ENCODE measurements around the genes DOK5 and ANKRD60.

GRCh38 chr20:54172419-54173363, 1.1 kb downstream of the CYP24A1 start:
- PRO-cap, 2 experiments: peak in 1 of 2 experiments; most common plus-strand start chr20:54172684 (in 1)

GRCh38 chr20:54475417-54476579, at the start of gene DOK5:
TSS of gene DOK5 (plus strand) at chr20:54475593.
- PRO-cap, 2 experiments: no peak in any of the 2 experiments

- PRO-cap, 2 experiments: no peak in any of the 2 experiments
Measured at GRCh38 chr20:56626736-56627194, 2.3 kb upstream of the TFAP2C start.

DNA sequence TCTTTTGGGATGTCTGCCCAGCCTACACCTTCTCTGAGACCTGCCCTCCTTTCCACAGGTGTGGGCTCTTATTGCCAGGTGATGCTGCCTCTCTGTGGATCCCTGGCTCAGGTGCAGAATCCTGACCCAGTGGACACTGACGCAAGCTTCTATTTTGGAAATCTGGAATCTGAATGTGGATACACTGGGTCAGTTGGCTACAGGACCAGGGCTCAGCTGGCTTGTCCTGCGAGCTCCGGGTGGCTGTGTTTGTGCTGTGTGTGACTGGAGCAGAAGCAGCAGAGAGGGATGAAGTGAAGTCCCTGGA, 54.4 kb downstream of the TFAP2C start:
- PRO-cap, 2 experiments: no peak in any of the 2 experiments

- PRO-cap, 2 experiments: no peak in any of the 2 experiments
Measured at GRCh38 chr20:56826686-56827868, 198.0 kb downstream of the TFAP2C start.

GRCh38 chr20:57156949-57157433, 109.5 kb downstream of the BMP7 start:
- PRO-cap, 2 experiments: no peak in any of the 2 experiments

GRCh38 chr20:57210110-57210427, 56.4 kb downstream of the BMP7 start:
- PRO-cap, 2 experiments: peak in 2 of 2 experiments; most common plus-strand start chr20:57210300 (in 2)

DNA sequence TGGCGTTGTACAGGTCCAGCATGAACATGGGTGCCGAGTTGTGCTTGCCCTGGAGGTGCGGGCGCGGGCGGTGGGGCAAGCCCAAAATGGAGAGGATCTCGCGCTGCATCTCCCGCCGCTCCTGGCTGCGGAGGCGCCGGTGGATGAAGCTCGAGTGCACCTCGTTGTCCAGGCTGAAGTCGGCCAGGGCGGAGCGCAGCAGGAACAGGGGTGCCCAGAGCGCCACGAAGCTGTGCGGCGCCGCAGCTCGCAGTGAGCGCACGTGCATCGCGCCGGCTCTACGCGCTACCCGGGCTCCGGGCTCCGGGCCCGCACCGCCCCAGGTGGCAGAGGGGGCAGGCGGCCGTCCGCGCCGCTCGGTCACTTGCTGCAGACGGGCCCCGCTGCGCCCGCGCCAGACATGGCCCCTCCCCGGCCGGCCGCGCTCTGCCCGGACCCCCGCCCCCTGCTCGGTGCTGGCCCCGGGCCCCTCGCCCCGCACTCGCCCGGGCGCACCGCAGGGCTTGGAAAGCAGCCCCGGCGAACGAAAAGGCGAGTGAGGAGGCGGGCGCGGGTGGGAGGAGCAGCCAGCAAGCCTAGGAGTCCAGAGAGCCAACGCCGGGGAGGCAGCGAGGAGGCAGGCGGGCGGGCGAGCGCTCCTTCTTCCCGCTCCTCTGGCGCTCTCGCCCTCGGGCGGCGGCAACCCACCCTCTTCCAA, 438 bp downstream of the BMP7 start:
- PRO-cap, 2 experiments: peak in 1 of 2 experiments; most common plus-strand start position 363 of the sequence (in 1)

DNA sequence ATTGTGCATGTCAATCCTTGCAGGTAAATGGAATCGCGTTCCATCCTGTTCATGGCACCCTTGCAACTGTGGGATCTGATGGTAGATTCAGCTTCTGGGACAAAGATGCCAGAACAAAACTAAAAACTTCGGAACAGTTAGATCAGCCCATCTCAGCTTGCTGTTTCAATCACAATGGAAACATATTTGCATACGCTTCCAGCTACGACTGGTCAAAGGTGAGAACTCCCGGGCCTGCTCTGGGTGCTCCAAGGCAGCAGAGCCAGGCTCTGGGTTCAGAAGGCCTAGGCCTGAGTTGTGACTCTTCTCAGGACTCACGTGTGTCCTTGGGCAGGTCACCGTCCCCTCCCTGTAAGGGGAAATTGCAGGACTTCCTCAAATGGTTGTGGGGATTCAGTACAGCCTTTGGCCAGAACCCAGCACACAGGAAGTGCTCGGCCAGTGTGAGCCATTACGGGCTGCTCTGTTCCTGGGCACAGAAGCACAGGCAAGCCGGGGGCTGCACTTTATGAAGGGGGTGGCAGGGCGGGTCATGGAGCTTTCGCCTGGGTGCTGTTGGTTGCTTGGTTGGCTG, 16.5 kb upstream of the RBM38 start:
- PRO-cap, 2 experiments: no peak in any of the 2 experiments

DNA sequence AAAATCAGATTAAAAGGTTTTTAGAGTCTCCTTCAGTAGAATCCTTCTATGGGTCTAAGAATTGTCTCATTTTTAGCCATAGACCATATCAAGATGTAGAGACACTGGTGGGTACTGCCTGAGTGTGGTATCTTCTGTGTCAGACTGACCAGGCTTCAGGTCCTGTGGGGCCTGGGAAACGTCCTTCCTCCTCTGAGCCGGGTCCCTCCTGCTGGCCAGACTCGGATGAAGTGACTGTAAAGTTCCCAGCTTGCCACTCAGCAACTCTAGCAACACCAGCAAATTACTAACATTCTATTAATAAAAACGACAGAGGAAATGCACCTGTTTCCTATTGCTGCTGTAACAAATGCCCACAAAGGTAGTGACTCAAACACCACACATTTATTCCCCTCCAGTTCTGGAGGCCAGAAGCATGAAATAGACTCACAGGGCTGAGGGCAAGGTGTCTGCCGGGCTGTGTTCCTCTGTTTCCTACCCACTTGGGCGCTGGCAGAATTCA, 48.9 kb downstream of the CTCFL start:
- PRO-cap, 2 experiments: no peak in any of the 2 experiments

- PRO-cap, 2 experiments: no peak in any of the 2 experiments
Measured at GRCh38 chr20:57481756-57482363, 43.1 kb downstream of the CTCFL start.

DNA sequence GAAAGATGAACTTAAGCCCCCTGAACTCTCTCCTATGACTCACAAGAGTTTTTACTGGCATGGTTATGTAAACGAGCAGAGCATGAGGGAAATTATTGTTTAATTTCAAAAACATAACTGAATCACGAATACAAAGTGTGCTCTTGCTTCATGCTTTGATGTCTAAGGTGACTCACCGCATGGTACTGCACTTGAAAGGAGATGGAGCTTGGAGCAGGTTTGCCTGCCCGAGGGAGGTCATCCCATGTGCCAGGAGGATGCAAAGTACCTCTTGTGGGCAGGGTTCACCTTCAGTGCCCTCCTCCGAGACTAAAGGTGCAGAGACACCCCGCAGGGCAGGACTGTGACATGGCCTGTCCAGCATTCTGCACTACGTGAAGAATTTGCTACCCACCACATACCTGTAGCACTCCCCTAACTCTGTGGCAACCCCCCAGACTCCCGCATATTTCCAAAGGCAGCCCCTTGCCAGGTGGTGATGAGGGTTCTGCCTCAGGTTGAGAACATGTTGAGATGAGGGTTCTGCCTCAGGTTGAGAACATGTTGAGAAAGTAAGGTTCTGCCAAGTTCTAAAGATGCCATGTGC, 13.6 kb upstream of the PCK1 start:
- PRO-cap, 2 experiments: no peak in any of the 2 experiments

DNA sequence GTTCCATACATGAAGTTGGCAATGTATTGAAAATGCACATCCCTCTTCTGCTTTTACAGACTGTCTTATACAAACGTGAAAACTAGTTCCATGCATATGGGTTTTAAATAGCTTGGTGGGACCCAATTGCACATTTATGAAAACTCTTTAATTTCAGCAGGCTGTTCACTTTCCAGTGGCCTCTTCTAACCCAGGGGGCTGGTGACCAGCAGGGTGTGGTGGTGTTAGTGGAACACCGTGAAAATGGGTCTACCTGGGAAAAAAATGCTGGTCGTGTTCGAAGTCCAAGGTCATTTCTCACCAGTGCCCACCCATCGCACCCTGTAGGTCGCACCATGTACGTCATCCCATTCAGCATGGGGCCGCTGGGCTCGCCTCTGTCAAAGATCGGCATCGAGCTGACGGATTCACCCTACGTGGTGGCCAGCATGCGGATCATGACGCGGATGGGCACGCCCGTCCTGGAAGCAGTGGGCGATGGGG, 1.5 kb downstream of the PCK1 start:
- PRO-cap, 2 experiments: no peak in any of the 2 experiments

GRCh38 chr20:57582278-57582690, 21.4 kb downstream of the PCK1 start:
- PRO-cap, 2 experiments: no peak in any of the 2 experiments

GRCh38 chr20:57710871-57711625, 1.2 kb upstream of the PMEPA1 start:
- PRO-cap, 2 experiments: peak in 1 of 2 experiments; most common plus-strand start chr20:57711504 (in 1); most common minus-strand start chr20:57711407 (in 1)

- PRO-cap, 2 experiments: no peak in any of the 2 experiments
Measured at GRCh38 chr20:57940696-57941914, 209.6 kb upstream of the C20orf85 start.

DNA sequence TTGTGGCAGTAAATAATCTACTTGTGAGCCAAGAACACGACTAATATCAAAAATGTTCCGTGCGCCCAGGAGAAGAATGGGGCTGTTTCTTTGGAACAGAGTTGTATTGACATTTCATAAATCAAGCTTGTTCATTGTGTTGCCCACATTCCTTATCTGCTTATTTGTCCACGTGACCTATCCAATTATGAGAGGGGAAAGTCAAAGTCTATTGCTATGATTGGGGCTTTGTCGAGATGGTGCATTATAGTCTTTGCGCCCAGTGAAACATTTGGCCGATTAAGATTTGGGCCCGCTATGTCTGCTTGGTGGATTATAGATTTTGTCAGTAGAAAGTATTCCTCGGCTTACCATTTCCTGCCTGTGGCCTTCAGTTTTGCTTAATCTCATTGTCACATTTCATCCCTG, 65.6 kb upstream of the C20orf85 start:
- PRO-cap, 2 experiments: peak in 1 of 2 experiments; most common plus-strand start position 217 of the sequence (in 1)

DNA sequence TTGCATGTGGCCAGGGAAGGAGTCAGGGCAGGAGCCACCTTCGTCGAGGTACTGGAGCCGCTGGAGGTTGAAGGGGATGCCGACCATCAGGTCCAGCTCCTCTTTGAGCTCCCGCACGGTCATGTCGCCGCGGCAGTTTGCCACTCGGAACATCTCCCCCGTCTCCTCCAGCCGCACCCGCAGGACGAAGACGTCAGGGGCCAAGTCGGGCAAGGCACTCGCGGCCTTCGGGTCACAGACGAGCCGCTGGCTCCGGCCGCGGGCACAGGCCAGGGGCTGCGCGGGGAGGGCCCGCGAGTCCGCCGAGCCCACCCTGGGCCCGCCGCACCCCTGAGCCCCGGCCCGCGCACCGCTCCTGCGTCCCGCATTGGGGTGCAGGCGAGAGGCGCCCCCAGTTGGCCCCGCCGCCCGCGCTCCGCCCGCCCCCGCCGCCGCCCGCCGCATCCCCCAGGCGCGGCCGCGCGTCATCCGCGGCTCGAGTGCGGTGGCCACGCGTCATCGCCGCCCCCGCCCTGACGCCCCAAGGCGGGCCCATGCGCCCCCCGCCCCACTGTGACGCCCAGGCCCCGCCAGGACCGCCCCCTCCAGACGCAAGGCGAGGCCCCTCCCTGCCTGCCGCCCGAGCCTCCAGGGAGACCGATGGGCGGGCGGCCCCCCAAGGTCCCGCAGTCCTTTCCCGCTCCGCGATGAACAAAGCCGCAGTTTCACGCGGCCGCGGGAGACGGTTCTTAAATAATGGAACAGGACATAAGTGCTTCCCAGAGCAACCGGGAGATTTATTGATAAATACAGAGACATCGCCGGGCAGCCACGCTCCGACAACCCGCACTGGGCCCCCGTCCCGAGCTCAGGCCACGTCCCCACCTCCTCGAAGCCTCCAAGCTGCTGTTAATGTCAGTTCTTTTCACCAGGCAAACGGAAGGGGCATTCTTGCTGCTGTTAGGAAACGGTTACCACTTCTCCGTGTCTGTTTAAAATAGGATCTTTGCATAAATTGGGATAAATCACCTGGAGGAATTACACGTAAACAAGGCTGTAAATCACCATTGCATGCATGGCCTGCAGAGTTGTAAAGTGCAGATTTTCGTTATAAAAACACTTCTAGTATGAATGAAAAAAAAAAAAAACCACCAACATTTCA, at the start of gene ANKRD60:
Gene ANKRD60 (minus strand): TSS at position 468 of the 1,141 bp plus-strand sequence.
- PRO-cap, 2 experiments: no peak in any of the 2 experiments

- PRO-cap, 2 experiments: no peak in any of the 2 experiments
Measured at GRCh38 chr20:58375312-58376081, 13.5 kb upstream of the VAPB start.

GRCh38 chr20:58407960-58408478, 19.0 kb downstream of the VAPB start:
- PRO-cap, 2 experiments: no peak in any of the 2 experiments

Measured in Colon Carcinoma Metastatic in the Lung (tissue), 2 donors.